Uterus (tissue), 7 donors: ENCODE measurements around the gene CCDC85A.

DNA sequence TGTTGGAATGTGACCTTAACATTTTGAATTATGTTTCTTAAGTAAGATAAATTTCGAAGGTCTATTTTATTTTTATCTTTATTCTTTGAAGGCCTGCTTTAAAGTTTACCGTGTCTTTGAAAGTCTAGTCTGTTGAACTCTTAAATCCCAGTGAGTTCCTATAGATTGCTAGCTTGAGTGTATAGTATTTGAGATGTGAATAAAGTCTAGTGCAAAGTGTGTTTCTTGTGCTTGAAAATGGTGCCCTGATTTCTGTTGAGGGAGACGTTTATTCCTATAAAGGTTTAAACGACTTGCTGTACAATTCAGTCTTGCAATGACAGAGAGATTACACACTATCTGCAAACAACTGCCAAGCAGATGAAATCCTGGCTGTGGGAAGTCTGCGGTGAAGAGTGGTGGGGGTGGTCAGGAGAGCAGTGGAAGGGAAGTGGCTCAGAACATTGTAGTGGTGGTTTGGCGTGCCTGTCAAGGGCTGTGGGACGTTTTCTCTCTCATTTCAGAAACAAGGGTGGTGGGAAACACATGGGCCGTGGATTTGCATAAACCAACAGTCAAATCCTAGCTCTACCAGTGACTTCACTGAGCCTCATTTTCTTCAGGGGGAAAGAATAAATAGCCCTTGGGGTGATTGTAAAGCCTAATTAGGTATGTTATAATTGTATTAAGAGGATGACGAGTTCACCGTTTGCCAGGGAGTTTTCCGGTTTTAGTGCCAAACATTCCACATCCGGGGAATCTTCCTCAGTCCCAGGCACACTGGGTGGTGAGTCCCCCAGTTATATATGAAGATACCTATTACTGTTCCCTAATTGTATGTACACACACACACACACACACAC, 114.8 kb downstream of the SPTBN1 start:
- PRO-cap, 4 experiments: no peak in any of the 4 experiments
- RAMPAGE, long total RNA, 2 experiments: start-site peak on the plus strand in 1 of 2 experiments, centred at position 578 of the sequence, 8 reads per replicate
- RRBS: no CpG with 5 or more reads among the region's 12 CpGs

- PRO-cap, 4 experiments: no peak in any of the 4 experiments
- RAMPAGE, long total RNA, 2 experiments: start-site peak on the plus strand in 1 of 2 experiments, at chr2:54573114-54573276 at its widest, 5 reads per replicate
- RRBS: no CpG with 5 or more reads among the region's 9 CpGs
Observed at GRCh38 chr2:54572271-54573240, 116.4 kb downstream of the SPTBN1 start.

- PRO-cap, 4 experiments: peak in 2 of 4 experiments; most common plus-strand start chr2:54574670 (in 1); most common minus-strand start chr2:54574453 (in 1)
- RAMPAGE, long total RNA, 2 experiments: no peak in any of the 2 experiments
- RRBS: no CpG with 5 or more reads among the region's 14 CpGs
Observed at GRCh38 chr2:54573909-54575121, 118.2 kb downstream of the SPTBN1 start.

- PRO-cap, 4 experiments: no peak in any of the 4 experiments
- RAMPAGE, long total RNA, 2 experiments: no peak in any of the 2 experiments
- RRBS: no CpG with 5 or more reads among the region's 4 CpGs
Observed at GRCh38 chr2:54609576-54610158, 113.8 kb upstream of the EML6 start.

- PRO-cap, 4 experiments: no peak in any of the 4 experiments
- RAMPAGE, long total RNA, 2 experiments: no peak in any of the 2 experiments
- RRBS: no CpG with 5 or more reads among the region's 3 CpGs
Observed at GRCh38 chr2:54618246-54618569, 105.3 kb upstream of the EML6 start.

- PRO-cap, 4 experiments: no peak in any of the 4 experiments
- RAMPAGE, long total RNA, 2 experiments: no peak in any of the 2 experiments
- RRBS: no CpG with 5 or more reads among the region's 4 CpGs
Observed at GRCh38 chr2:54956392-54956813, 93.8 kb downstream of the RTN4 start.

DNA sequence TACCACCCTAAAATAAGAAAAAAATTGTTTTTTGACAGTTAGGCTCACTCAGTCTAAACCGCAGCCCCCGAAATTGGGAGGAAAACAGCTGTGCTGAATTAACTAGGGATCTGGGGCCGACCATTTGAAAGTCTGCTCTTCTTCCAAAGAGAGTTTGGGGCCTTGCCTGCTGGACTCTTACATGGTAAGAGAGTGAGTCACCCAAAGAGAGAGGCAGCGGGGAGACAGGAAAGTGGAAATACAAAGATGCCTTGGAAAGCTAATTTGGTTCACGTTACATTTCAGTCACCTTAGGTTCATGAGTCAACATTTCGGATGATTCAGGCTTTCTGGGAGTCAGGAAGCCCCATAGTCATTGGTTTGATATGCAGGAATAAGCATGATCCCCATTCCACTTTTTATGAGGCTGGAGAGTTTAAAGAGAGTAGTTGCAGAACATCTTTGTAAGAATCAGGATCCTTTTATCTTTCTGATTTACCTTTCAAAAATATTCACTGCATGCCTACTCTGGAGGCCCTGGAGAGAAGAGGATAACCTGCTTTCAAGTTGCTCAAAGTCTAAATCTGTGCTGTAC, 910 bp upstream of the RTN4 start:
- PRO-cap, 4 experiments: peak in 4 of 4 experiments; most common plus-strand start position 204 of the sequence (in 3); most common minus-strand start position 179 of the sequence (in 2)
- RAMPAGE, long total RNA, 2 experiments: no peak in any of the 2 experiments
- RRBS: no CpG with 5 or more reads among the region's 6 CpGs

DNA sequence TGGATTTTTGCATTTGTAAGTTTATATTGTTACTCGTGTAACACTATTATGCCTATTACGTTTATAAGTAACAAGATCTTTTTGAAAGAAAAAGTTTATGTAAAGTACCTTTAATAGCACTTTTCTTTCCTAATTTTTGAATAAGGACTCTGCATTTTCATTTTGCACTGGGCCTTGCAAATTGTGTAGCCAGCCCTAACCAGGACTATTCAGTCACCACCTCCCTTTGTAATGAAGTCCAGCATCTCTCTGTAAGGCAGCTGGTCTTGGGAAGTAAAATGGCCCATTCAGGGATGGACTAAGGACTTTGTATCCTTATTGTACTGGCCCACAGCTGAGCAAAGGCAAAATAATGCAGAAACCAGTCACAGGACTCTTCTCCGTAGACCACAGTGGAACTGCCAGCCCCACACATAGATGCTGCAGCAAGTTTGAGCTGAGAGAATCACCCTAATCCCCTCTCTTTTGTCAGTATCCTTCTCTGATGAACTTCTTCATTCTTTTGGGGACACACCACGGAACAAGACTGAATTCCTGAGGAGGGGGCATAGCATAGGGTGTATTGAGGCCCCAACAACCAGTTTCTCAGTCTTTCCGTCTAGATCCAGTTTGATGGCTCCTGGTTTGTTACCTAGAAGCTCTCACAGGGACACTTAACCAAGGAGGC, 73.6 kb upstream of the RTN4 start:
- PRO-cap, 4 experiments: no peak in any of the 4 experiments
- RAMPAGE, long total RNA, 2 experiments: no peak in any of the 2 experiments
- RRBS: no CpG with 5 or more reads among the region's 5 CpGs

GRCh38 chr2:55150961-55151334, 81.1 kb downstream of the CLHC1 start:
- PRO-cap, 4 experiments: no peak in any of the 4 experiments
- RAMPAGE, long total RNA, 2 experiments: no peak in any of the 2 experiments
- RRBS: no CpG with 5 or more reads among the region's 3 CpGs

- PRO-cap, 4 experiments: no peak in any of the 4 experiments
- RAMPAGE, long total RNA, 2 experiments: no peak in any of the 2 experiments
- RRBS: no CpG with 5 or more reads among the region's 3 CpGs
Observed at GRCh38 chr2:55159263-55159676, 72.8 kb downstream of the CLHC1 start.

GRCh38 chr2:55163203-55163612, 68.9 kb downstream of the CLHC1 start:
- PRO-cap, 4 experiments: peak in 1 of 4 experiments; most common minus-strand start chr2:55163392 (in 1)
- RAMPAGE, long total RNA, 2 experiments: no peak in any of the 2 experiments
- RRBS: no CpG with 5 or more reads among the region's 10 CpGs

- PRO-cap, 4 experiments: no peak in any of the 4 experiments
- RAMPAGE, long total RNA, 2 experiments: no peak in any of the 2 experiments
- RRBS: no CpG with 5 or more reads among the region's 6 CpGs
Observed at GRCh38 chr2:55236314-55237488, 4.2 kb downstream of the RPS27A start.

- PRO-cap, 4 experiments: peak in 2 of 4 experiments; most common plus-strand start chr2:55616642 (in 1); most common minus-strand start chr2:55616598 (in 1)
- RAMPAGE, long total RNA, 2 experiments: start-site peak on the minus strand in 1 of 2 experiments, at chr2:55617222-55617381 at its widest, 26 reads per replicate
- RRBS: no CpG with 5 or more reads among the region's 52 CpGs
Observed at GRCh38 chr2:55616329-55617414, 750 bp downstream of the PPP4R3B start.

- PRO-cap, 4 experiments: peak in 4 of 4 experiments; most common minus-strand start chr2:55618861 (in 2)
- RAMPAGE, long total RNA, 2 experiments: no peak in any of the 2 experiments
- RRBS: no CpG with 5 or more reads among the region's 17 CpGs
Observed at GRCh38 chr2:55618610-55619273, 1.3 kb upstream of the PPP4R3B start.

GRCh38 chr2:55809703-55810263, 113.8 kb downstream of the EFEMP1 start:
- PRO-cap, 4 experiments: no peak in any of the 4 experiments
- RAMPAGE, long total RNA, 2 experiments: no peak in any of the 2 experiments
- RRBS: no CpG with 5 or more reads among the region's 6 CpGs

DNA sequence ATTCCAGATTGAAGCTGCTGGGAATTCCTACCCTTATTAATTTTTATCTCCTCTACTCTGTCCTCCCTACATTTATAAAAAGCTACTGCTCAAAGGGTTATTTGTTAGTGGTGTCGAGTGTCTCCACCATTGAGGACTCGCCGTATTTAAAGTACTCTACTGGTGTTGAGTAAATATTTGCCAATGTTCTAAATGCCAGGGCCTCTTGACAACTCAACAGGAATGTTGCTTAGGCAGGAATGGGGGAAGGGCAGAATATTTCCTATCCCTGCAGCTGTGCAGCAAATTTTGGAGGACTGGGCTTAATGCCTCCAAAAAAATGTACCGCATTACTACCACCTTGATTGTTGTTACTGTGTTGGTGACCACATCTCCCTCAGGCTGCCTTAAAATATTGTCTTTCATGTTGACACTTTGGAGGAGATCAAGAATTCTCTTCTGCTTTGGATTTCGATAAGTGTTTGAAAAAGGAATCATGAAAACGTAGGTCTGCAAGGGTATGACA, 84.4 kb downstream of the EFEMP1 start:
- PRO-cap, 4 experiments: no peak in any of the 4 experiments
- RAMPAGE, long total RNA, 2 experiments: no peak in any of the 2 experiments
- RRBS: no CpG with 5 or more reads among the region's 6 CpGs

- PRO-cap, 4 experiments: peak in 4 of 4 experiments; most common plus-strand start chr2:56184023 (in 4)
- RAMPAGE, long total RNA, 2 experiments: start-site peak on the plus strand in 1 of 2 experiments, at chr2:56183848-56184142 at its widest, 7 reads per replicate
- RRBS: 2% methylated on average over 34 of the region's 70 CpGs
Observed at GRCh38 chr2:56183542-56184373, at the start of gene CCDC85A. Gene CCDC85A, plus strand, starts transcription at chr2:56183990.

DNA sequence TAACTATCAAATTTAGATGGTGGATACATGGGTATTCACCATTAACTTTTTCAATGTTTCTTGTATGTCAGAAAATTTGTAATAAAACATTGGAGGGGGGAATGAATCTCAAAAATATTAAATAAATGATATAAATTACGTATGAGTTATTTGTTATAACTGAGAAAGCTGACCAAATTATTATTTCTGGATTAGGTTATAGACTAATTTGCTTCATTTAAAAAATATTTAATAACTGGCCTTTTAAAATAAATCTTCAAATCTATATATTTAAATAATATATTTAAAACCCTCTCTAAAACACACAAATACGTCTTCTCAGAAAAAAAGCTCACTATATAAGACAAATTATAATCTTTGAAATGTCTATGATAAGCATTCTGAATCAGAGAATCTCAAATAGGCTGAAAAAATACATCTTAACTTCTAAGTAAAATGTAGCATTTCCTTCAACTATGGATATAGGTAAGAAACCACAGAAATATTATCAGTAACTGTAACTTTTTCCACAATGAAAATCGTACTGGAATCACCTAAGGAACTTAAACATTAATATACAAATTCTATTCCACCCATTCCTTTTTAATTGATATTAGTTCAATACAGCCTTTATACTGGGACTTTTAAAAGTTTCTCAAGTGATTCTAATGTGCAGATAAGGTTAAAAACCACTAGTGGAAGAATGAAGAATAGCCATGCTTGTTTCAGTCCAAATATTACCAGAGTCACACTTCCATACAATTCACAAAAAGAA, 59.3 kb downstream of the FANCL start:
- PRO-cap, 4 experiments: no peak in any of the 4 experiments
- RAMPAGE, long total RNA, 2 experiments: no peak in any of the 2 experiments
- RRBS: no CpG with 5 or more reads among the region's 3 CpGs

DNA sequence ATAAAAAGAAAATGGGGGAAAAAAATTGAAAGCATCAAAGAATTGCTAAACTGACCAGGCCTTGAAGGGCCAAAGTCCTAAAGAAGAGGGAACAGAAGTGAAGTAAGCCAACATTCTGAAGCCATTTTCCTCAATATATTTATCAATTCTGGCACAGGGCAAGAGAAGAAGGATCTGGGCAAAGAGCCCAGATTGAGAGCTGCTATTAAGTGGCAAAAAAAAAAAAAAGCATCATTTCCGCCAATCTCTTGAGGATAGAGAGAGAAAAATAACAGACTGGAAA, 25.7 kb downstream of the FANCL start:
- PRO-cap, 4 experiments: no peak in any of the 4 experiments
- RAMPAGE, long total RNA, 2 experiments: no peak in any of the 2 experiments
- RRBS: no CpG with 5 or more reads among the region's 1 CpG

- PRO-cap, 4 experiments: no peak in any of the 4 experiments
- RAMPAGE, long total RNA, 2 experiments: no peak in any of the 2 experiments
- RRBS: no CpG with 5 or more reads among the region's 2 CpGs
Observed at GRCh38 chr2:58218503-58218847, 22.6 kb downstream of the FANCL start.